Gallbladder (tissue), 1 donor: ENCODE measurements around the gene IFRD1.

DNA sequence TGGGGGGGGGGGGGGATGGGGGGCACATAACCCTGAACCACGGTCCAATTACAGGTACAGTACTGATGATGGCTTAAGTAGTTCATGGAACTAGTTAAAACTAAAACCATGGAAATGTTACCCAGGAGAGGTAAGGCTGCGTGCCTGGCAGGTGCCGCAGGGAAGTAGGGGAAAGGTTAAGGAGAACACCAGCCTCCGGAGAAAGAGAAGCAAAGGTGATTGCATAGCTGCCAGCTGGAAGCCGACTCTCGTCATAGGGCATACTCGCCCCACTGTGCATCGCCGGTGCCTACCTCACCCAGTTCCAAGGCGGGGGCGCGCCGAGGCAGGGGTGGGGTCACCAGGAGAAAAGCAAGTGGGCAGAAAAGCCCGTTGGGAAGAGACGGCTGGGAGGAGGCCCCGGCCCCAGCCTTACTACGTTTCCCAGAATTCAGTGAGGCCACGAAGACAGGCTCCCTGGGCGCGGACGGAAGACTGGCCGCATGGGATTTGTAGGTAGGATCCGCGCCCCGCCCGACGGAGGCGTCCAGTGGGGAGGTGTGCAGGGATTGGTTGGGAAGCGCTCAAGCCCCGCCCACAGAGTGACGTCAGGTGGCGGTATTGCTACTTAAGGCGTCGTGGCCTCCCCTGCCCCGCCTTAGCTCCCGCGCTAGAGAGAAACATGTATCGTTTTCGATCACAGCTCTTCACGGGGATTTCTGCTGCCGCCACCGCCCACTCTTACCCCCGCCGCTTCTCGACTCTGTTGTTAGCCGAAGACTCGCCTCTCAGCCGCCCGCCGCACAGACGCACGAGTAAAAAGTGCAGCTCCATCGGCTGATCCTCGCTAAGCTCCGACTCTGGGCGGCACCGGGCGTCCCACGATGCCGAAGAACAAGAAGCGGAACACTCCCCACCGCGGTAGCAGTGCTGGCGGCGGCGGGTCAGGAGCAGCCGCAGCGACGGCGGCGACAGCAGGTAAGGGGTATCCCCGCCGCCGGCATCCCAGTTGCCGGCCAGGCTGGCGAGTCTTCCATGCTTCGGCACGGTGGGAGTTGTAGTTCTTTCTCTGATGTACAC, at the start of gene IFRD1:
Gene IFRD1 (plus strand): TSS at position 635 of the 1,059 bp plus-strand sequence.
- PRO-cap: bidirectional peak, plus-strand start at position 635 of the sequence, minus-strand start at position 468 of the sequence; bidirectional peak, plus-strand start at position 903 of the sequence, minus-strand start at position 841 of the sequence

DNA sequence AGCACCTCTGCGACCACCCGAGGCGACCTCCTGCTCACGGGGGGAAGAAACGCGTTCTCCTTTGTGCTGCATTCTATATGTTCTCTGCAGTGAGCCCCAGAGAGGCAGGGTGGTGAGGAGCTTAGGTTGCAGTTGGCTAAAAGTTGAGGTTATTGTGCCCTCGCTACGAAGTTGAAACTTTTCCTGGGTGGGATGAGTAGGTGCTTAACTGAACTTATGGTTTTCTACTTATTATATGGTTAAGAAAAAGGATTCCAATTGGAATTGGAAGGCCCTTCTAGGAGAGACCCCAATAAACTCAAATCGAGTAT, 1.1 kb downstream of the IFRD1 start:
- PRO-cap: no peak

- PRO-cap: no peak
Measured at GRCh38 chr7:112462039-112462785, 12.0 kb downstream of the IFRD1 start.

- PRO-cap: no peak
Measured at GRCh38 chr7:112476714-112477218, 4.0 kb upstream of the LSMEM1 start.

DNA sequence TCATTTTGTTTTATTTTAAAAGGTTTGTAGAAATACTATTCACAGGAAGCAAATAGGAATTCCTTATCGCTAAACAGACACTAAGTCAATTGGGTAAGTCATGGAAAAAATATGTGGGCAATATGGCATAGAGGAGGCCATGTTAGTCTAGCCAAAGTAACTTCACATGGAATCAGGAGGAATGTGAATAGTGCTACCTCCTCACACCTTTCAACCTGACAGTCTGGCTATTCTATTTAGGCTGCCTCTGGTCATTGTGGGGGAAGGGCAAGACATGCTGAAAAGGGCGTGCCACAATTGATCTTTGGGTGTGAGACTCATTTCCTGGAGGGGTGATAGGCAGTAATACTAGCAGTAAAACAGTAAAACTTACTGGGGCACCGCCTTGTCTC, 88.9 kb downstream of the TMEM168 start:
- PRO-cap: no peak

- PRO-cap: no peak
Measured at GRCh38 chr7:113117261-113117941, 953 bp downstream of the SMIM30 start.

DNA sequence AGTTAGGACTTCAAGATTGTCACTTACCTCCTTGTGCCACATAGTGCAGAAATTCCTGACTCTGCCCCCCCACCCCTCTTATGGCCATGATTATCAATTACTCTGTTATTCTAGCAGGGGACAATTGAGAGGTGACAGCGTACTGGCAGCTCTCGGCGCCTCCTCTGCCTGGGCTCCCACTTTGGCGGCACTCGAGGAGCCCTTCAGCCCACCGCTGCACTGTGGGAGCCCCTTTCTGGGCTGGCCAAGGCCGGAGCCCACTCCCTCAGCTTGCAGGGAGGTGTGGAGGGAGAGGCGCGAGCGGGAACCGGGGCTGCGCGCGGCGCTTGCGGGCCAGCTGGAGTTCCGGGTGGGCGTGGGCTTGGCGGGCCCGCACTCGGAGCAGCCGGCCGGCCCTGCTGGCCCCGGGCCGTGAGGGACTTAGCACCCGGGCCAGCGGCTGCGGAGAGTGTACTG, 325.7 kb downstream of the PPP1R3A start:
- PRO-cap: no peak

- PRO-cap: no peak
Measured at GRCh38 chr7:113742790-113743516, 175.9 kb downstream of the PPP1R3A start.

DNA sequence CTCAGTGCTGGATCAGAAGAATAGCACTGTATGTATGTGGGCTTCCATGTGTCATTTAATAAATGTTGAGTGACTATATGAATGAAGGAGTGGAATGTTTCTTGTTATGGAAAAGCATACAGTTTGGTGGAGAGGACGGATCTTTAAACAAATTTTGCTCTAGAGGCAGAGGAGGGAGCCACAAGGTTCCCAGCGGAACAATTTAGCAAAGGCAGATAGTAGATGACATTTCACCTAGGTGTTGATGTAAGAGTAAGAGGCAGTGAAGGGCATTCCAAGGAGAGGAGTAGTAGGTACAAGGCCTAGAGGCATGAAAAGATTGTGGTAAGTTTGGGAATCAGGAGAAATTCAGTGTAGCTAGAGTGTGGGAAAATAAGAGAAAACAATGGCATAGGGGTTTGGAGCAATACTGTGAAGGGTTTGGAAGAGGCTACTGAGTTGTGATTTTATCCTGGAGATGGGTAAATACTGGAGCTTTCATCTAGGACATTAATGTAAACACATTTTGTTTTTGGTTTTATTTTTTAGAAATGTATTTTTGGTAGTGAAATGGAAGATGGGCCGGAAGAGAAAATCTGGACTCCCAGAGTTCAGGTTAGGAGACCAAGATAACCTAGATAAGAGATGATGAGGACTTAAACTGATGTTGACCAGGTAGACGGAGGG, 43.1 kb downstream of the MDFIC start:
- PRO-cap: no peak

DNA sequence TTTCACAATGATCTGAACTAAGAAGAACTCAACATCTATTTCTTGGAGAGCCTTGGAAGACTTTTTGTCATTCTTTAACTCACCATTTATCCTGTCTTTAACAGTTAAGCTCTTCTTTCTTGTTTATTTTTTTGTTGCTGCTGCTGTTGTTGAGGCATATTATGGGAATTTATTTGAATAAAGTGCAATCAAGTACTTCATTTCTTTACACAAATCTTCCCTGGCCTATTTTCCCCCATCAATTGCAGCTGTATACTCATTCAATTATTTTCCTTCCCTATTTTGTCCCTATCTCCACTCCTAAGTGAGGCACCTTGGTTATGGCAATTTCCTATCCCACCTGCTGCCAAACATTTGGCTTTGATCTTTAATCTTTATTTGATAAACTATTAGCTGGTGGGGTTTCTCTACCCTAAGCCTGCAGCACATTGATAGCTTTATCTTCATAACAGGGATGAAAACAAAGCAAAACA, 143.1 kb downstream of the MDFIC start:
- PRO-cap: no peak

DNA sequence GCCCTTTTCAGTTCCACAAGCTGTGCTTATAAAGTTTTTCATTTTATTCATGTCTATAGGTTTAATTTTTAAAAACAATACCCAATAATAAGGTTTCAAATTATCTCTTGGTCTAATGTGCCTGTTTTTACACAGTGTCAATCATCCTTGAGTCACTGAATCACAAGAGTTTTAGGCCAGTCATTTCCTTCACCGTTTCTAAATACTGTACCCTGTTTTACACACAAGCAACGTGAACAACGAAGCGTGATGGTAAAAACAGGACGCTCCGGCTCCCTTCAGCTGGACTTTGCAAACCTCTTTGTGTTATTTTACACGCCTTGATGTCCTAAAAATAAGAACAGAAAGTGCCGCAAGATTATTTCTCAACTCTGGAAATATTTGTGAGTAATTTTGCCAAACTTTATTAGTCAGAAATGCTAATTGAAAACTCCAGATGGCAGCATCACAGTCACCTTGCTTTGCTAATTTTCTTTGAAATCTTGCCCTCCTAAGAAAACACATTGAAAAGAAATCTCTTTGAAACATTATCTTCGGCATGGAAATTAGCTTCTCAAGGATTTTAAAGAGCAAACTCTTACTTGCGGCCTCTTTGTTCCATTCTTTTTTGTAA, 38.5 kb upstream of the MET start:
- PRO-cap: no peak

- PRO-cap: no peak
Measured at GRCh38 chr7:116771646-116771968, 90.8 kb upstream of the CAPZA2 start.

- PRO-cap: no peak
Measured at GRCh38 chr7:116786264-116786569, 76.2 kb upstream of the CAPZA2 start.

GRCh38 chr7:116805030-116805546, 57.3 kb upstream of the CAPZA2 start:
- PRO-cap: no peak

GRCh38 chr7:117156094-117156762, 166.6 kb downstream of the WNT2 start:
- PRO-cap: no peak

GRCh38 chr7:117481084-117481315, 1.2 kb downstream of the CFTR start:
- PRO-cap: unidirectional peak, minus-strand start at chr7:117481174

GRCh38 chr7:117489811-117490095, 9.9 kb downstream of the CFTR start:
- PRO-cap: no peak

DNA sequence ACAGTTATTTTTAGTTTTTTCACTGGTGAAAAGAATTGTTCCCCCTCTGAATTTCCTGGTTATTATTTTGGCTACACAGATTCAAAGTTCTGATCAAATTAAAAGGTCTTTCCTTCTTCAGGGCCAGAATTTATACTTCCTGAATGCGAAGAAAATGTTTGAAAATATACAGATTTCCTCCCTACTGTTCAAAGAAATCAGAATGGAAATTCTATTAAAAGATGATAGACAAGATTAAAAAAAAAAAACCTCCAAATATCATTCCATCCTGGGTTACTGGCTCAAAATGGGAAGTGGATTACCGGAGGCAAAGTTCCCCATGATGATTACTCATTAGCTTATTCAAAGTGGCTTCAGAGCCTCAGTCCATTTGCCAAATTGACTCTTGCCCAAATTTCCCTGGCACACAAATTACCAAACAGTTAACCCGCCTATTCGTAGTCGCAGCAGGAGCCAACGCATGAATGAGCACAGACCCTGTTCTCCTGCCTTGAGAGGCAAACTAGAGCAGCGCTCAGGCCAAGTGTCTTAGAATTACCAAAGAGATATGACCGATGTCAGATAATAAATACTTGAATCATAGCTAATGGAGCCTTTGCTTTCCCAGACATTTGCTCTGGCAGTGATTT, 65.1 kb downstream of the CTTNBP2 start:
- PRO-cap: no peak

DNA sequence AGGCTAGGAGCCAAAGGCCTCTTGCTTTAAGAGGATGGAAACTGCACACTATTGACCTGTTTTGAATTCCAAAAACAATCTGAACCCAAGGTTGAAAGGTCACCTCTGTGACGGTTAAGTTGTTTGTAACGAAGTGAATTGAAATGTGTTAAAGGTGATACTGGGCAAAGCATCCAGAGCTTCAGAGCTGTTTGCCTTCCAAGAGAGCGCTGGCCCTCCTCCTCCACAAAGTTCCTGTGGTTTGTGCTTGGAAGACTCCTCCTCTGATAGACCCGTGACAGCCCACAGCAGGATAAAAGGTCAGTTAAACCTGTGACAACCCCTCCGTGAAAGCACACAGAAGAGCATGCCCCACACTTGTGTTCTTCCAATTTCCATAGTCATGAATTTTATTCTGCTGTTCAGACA, 133.8 kb upstream of the CTTNBP2 start:
- PRO-cap: no peak

GRCh38 chr7:118572786-118573599, 348.5 kb downstream of the ANKRD7 start:
- PRO-cap: no peak